Skeletal muscle cell (primary cell): ENCODE measurements around the genes BGLAP and CD5L.

DNA sequence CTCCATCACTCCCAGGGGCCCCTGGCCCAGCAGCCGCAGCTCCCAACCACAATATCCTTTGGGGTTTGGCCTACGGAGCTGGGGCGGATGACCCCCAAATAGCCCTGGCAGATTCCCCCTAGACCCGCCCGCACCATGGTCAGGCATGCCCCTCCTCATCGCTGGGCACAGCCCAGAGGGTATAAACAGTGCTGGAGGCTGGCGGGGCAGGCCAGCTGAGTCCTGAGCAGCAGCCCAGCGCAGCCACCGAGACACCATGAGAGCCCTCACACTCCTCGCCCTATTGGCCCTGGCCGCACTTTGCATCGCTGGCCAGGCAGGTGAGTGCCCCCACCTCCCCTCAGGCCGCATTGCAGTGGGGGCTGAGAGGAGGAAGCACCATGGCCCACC lies at the start of gene BGLAP:
BGLAP (plus strand) TSS at position 209 of the 390 bp plus-strand sequence.
- RRBS: no CpG with 5 or more reads among the region's 13 CpGs

- RRBS: no CpG with 5 or more reads among the region's 10 CpGs
Observed at GRCh38 chr1:156445846-156446377, 54.7 kb downstream of the MEF2D start.

DNA sequence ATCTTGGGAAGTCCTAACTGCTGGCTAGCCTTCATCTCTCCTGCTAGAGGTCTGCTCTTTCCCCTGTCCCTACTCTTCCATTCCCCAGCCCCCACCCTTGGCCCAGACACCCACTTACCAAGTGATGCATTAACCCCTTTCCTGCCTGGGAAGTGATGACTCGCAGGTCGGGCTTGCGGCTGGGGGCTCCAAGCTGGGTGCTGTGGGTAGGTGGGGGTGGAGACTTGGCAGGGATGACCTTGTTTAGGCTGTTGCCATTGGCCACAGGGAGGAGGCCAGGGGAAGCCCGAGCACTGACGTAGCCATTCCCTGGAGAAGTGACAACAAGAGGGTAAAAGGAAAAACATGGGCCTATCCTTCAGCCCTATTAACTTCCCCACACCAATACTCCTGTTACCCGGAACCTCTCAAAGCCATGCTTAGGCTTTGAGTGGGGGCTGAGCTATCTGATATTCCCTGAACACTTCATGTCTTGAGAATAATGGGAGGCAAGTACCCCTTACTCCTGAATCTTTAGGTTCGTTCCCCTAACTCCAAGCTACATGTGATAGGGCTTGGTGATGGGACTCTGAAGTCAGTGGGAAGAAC lies 23.6 kb downstream of the MEF2D start:
- RRBS: no CpG with 5 or more reads among the region's 7 CpGs

- RRBS: no CpG with 5 or more reads among the region's 6 CpGs
Observed at GRCh38 chr1:156479911-156480554, 20.5 kb downstream of the MEF2D start.

DNA sequence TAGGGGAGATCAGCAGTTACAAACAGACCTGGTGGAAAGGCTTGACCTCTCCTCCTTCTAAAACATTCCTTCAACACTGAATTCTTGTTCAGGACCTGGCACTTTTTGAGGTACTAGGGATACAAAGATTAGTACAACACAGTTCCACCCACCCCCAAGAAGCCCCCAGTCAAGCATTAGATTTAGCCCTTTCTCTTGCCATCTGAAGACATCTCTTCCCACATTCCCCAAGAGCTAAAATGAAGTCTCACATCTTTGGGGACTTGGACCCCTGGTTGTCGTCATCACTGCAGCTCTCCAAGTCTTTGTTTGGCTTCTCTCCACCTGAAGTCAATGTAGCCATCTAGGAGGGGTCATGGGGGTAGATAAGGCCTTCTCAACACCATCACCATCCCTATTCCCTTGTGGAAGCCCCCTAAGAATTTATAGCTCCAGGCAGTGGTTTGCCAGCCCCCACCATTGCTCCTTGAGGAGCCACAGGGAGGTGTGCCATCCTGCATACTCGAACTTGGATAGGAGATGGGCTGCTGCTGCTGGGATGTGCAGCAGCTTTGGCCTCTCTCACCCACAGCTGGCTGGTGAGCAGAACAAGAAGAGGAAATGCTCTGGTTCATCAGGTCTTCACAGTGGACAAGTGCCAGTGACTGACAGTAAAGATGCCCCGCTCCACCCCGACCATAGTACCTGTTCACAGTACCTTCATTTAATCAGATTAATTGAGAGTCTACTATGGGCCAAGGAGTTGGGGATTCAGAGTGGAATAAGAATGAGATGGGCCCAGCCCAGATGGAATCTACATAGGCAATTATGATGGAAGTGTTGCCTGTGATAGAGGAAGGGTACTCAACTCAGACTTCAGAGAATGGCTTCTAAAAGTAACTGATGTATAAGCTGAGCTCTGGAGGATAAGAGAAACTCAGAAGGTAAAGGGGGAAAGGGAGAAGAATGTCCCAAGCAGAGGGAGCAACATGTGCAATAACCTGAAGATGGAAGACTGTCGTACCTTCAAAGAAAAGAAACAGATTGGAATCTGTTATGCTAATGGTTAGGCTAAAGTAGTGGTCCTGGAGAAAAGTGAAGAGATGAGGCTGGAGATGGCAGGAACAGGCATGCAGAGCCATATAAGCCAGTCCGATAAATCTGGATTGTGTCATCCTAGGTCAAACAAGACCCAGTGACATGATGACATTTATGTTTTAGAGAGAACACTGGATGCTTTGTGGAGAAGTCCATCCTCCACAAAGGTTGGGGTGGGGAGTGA lies 5.0 kb downstream of the NAXE start:
- RRBS: no CpG with 5 or more reads among the region's 6 CpGs

GRCh38 chr1:156638061-156638741 lies 3.7 kb upstream of the BCAN start:
- RRBS: no CpG with 5 or more reads among the region's 9 CpGs

- RRBS: no CpG with 5 or more reads among the region's 10 CpGs
Observed at GRCh38 chr1:156674231-156674892, 2.8 kb downstream of the NES start.

GRCh38 chr1:156715300-156716505 lies 10.3 kb upstream of the CRABP2 start:
- RRBS: no CpG with 5 or more reads among the region's 7 CpGs

DNA sequence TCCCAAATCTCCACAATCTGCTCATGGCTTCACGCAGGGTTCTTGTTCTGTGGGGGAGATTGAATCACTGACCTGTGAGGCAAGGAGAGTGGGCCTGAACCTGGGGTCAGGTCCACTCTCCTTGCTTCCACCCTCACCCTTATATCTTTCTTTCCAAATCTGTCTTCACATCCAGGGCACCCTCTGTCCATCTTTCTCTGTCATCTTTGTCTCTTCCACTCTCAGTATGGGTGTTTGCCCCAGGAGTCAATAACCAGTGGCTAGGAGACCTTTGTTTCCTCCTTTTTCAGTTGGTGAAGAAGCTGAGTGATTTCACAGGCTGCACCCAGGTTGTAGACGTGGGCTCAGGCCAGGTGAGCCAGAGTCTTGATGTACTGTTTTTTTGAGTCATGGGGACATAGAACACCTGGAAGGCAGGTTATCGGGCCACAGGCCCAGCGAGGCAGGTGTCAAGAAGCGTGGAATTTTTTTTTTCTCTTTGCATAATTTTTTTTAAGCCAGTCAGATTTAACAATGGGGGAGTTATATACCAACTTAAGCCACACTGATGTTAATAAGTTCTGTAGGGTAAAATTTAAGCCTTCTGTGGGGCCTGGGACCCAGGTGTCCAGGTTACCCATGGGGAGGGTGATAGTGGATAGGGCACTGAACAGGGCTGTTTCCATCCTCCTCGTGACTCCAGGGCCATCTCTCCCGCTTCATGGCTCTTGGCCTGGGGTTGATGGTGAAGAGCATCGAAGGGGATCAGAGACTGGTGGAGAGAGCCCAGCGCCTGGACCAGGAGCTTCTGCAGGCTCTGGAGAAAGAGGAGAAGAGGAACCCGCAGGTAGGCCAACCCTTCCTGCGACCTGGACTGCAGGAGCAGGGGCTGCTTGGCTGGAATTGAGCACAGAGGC lies 4.4 kb upstream of the ISG20L2 start:
- RRBS: no CpG with 5 or more reads among the region's 11 CpGs

GRCh38 chr1:156766185-156767022 lies 931 bp upstream of the PRCC start:
- RRBS: no CpG with 5 or more reads among the region's 14 CpGs

DNA sequence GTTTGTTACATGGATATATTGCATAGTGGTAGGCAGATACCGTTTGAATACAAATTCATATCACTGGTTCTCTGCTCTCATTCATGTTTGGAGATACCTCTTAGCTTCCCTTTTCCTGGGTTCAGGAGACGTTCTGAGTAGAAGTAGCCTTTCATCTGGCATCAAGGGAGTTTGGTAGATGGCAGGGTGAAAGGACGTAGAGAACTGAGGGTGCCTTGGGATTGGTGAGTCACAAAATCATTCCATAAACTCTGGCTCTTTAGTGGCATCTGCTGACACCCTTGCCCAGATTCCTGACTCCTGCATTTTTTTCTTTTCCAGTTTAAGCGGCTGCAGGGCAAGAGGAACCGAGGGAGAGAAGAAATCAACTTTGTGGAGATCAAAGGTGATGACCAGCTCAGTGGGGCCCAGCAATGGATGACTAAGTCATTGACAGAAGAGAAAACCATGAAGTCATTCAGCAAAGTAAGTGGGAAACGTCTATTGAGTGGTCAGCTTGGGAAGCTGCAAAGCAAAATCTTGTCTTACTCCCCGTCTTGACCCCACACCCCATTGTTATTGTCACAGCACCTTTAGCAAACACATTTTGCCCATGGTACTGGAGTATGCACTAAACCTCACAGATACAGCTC lies 22.2 kb downstream of the SH2D2A start:
- RRBS: no CpG with 5 or more reads among the region's 7 CpGs

GRCh38 chr1:156978218-156979204 lies 58.1 kb downstream of the LRRC71 start:
- RRBS: no CpG with 5 or more reads among the region's 8 CpGs

DNA sequence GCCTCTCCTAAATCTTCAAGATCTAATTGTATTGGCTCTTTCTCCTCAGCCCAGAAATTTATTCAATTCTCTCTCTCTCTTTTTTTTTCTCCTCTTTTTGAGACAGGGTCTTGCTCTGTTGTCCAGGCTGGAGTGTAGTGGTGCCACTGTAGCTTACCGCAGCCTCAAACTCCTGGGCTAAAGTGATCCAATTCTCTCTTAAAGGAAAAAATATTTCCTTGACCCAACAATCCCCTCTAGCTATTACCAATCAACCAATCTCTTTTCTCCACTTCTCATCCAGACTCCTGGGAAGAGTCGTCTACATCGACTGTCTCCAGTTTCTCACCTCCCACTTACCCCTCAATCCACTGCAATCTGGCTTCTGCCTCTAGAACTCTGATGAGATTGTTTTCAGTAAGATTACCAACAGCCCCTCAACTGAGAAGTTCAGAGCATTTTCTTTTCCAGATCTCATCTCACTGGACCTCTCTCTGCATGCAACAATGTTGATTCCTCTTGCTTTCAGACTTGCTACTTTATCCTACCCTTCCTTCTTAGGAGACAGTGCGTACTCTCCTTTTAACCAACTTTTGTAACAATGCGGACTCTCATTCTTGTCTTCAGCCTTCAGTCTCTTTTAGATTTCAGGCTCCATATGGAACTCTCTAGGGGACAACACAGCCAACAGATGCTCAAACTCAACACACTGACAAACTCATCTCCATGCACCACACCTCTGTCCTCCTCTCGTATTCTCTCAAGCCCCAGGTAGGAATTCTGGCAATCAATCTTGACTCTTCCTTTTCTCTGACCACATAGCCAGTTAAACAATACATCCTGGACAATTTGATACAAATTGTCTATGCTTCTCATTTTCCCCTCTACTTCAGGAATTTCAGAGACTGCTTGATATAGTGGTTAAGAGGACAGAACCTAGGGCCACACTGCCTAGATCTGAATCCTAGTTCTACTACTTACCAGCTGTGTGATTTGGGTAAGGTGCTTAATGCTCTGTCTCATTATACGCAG lies 30.9 kb downstream of the ARHGEF11 start:
- RRBS: no CpG with 5 or more reads among the region's 7 CpGs

- RRBS: no CpG with 5 or more reads among the region's 28 CpGs
Observed at GRCh38 chr1:157046229-157046700, 723 bp upstream of the ARHGEF11 start.

- RRBS: no CpG with 5 or more reads among the region's 10 CpGs
Observed at GRCh38 chr1:157122687-157123868, 15.1 kb downstream of the ETV3 start.

- RRBS: no CpG with 5 or more reads among the region's 6 CpGs
Observed at GRCh38 chr1:157148373-157148874, 10.2 kb upstream of the ETV3 start.

- RRBS: no CpG with 5 or more reads among the region's 26 CpGs
Observed at GRCh38 chr1:157155542-157156520, 17.6 kb upstream of the ETV3 start.

- RRBS: no CpG with 5 or more reads among the region's 6 CpGs
Observed at GRCh38 chr1:157841500-157842278, at the start of gene CD5L. Gene CD5L (minus strand): TSS chr1:157841808.

- RRBS: no CpG with 5 or more reads among the region's 21 CpGs
Observed at GRCh38 chr1:158117704-158118528, 10.2 kb downstream of the SMIM42 start.

DNA sequence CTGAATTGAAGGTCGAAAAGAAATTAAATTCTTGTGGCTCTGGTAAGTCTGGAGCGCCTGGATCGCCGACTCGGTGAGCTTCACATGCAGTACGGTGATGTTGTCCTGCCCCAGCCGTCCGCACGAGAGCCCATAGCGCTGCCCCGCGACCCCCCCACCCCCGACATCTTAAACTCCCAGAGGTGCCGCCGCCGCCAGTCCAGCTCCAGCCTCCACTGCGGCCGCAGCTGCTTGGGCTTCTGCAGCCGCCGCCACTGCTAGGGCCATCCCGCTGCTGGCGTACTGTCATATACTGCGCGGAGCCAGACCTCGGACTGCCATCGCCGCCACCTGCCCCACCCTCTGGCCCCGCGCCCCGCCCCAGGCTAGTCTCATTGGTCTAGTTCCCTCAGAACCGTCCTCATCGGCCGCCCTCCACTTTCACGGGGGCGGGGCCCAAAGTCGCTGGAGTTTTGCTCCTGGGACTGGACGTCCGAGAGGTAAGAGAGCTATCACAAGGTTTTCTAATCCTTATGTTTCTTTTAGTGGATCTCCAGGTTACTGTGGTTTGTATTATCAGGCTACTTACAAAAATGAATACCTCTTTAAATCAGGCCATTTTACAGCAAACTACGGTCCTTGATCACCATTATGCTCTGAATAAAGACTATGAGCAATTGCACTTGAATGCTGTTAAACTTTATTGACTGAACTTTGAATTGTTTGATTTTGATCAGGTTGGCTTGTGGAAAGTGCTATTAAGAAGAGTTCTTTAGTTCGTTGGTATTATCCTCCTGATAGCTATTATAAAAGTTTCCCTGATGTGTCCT lies 2.9 kb upstream of the CD1D start:
- RRBS: no CpG with 5 or more reads among the region's 40 CpGs